Airway epithelial cell (primary cell): ENCODE measurements around the gene ST8SIA4.

GRCh38 chr5:99019138-99019793 is 90.5 kb upstream of the CHD1 start:
- RAMPAGE, long total RNA = no peak

DNA sequence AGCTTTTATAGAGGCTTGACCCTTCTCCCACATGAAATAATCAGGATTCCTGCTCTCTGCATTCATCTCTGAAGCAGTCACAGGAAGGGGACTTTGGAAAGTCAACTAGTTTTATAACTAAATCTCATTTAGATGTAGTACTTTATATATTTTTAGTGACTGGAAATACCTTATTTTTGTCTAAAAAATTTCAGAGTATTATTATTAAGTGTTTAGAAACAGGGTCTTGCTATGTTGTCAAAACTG is 92.0 kb upstream of the CHD1 start:
- RAMPAGE, long total RNA = no peak

DNA sequence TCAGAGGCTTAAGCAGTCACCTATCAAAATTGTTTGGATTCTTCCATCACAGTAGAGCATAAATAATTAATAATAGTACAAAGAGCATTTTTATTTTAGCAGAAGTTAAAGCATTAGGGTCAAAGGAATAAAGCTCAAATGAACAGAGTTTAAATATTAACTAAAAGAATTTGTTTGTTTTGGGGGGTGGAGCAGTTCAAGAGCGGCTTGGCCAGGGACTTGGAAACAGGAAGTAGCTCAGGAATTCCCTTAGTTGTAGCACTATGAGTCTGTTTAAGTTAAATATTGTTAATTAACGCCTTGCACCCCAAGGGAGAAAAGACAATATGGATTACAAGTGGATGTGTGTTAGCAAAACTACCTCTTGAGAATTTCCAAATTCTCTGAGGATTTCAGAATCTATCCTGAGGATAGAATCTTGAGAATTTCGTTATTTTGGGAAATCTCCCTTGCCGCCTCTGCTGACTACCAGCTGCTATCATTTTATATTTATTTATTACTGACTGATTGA is 96.5 kb upstream of the CHD1 start:
- RAMPAGE, long total RNA = no peak

DNA sequence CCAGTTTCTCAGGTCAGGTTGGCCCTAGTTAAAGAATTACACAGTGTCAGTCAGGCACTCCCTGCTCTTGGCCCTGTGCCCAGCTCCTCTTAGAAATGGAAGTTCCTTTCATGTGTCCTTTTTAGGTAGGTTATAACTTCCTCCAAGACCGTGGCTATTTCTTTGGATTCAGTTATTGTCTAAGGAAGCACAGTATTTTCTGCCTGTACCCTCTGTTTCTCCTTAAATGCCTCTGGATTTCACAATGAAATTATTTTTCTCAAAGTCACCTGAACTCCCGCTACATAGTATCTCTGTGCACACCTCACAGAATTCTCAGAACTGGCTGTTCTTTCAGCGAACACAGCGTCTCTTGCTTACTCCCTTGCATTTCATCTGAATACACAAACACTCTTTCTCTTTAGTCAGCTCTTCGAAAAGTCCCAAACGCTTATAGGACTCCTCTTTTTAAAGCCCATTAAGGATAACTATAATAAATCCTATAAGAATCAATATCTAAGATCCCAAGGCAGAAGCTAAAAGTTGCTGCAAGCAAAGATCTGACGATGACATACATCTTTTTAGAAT is 112.7 kb downstream of the FAM174A start:
- RAMPAGE, long total RNA = no peak

DNA sequence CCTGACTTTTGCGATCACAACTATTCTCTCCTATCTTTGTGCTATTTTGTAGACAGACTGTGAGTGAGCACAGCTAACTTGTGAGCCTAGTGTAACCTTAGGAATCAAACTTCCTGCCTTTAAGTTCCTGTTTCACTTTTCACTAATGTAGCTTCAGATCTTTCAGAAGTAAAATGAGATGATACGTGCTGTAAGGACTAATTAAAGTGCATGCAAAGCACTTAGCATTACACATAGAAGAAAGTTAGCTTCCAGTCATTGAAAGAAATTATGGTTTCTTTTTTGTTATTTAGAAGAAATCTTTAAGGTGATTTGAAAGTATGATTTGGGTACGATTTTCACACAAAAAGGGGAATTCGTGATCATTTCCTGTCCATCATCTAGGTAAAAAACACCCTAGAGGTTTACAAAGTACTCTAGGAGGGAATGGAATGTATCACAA is 122.7 kb downstream of the ST8SIA4 start:
- RAMPAGE, long total RNA = no peak

DNA sequence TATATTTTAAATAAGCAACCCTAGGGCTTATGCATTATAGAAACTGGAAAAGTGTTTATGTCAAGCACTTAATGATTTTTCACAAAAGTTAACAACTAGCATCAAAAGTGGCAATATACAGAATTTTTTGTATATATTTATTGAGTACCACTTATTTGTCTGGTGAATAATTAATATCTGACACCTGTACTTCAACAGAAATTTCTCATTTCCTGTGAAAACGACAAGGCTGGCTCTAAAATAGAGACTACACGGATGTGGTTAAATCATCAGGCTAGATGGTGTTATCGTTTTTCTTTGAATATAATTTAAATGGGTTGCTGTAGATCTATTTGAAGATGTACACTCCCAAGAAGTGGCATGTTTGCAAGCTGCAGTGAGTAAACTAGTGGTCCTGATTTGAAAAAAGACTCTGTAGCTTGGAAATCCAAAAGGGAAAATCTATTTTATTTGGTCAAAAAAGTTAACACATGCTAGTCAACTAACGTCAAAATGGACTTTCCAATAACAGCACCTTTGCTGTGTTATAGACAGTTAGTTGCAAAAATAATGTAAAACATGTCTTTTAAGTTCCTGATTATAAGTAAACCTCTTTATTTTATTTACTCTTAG is 13.9 kb downstream of the ST8SIA4 start:
- RAMPAGE, long total RNA = no peak

GRCh38 chr5:100903059-100904014 is at the start of gene ST8SIA4:
ST8SIA4 (minus strand) TSS chr5:100903282.
- RAMPAGE, long total RNA = no peak

GRCh38 chr5:102453487-102454161 is 45.2 kb downstream of the SLCO6A1 start:
- RAMPAGE, long total RNA = no peak

DNA sequence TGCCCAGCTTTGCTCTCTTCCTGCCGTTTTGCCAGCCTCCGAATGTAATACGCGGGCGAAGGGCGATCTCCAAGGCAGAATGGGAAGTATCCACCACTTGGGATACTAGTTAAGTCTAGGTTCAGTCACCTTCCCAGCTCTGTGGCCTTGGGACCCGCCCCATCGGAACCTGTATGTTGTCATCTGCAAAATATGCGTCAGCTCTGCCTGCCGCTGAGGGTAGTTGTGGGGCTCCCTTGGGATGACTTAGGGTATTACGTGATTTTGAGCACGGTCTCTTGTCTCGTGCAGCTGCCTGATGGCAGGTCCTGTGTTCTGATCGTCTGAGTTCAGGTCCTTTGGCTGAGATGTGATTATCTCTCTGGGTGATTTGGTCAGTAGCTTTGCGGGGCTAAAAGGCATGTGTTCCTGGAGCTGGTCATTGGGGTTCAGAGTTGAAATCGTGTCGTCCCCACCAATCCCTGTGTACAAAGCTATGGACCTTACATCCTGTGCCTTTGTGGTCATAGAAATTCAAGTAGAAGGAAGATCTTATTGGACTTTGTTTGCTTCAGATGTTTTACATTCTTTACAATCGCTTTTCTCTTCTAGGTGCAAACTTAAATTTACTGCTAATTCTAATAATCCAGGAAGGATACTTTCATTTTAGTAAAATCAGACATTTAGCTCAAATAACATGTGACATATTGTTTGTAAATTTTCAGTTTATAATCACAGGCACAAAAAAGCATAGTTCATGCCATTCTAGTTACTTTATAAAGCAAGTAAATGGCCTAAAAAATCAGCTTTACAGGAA is 991 bp downstream of the PAM start:
- RAMPAGE, long total RNA = no peak

DNA sequence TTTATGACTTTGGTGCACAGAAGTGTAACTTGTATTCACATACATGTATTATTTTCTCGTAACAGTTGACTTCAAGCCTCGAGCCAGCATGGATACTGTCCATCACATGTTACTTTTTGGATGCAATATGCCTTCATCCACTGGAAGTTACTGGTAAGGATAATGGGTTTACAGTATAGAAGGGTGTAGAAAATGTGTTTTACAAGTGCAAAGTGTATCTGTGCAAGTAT is 158.7 kb downstream of the PAM start:
- RAMPAGE, long total RNA = no peak

DNA sequence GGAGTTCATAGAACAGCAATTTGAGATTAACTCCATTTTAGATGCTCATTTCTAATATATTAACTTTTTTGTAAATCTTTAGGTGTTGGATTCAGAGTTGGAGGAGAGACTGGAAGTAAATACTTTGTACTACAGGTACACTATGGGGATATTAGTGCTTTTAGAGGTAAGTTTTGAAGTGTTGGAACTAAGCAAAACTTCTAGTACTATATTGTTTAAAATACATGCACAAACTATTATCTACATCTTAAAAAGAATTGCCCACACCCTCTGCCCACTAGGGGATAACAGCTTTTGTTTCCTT is 171.3 kb downstream of the PAM start:
- RAMPAGE, long total RNA = no peak

GRCh38 chr5:102949403-102950073 is 170.4 kb downstream of the GIN1 start:
- RAMPAGE, long total RNA = no peak

DNA sequence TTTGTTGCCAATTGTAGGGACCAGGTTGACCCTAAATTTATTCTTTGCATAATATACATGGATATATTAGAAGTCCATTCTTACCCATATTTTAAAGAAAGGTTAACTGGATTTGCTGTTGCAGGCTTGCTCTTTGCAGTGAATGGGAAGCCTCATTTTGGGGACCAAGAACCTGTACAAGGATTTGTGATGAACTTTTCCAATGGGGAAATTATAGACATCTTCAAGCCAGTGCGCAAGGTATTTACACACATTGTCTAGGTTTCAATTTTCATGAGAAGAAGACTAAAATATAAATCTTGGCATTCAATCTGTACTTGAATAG is 110.3 kb downstream of the GIN1 start:
- RAMPAGE, long total RNA = no peak

DNA sequence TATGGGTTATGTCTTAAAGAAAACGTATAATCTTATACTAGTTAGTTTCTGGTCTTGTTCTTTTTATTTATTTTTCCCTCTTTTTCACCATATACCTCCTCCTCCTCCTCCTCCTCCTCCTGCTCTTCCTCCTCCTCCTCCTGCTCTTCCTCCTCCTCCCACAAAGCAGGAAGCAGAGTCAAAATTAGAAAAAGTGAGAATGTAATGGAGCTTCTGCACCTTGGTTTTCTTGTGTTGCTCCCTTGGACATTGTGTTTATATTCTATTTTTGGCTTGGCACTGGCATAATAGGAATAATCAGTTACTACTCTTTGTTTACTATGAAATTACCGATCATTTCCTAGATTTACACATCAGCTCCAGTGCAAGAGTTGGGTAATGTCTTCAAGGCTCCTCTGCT is 4.5 kb downstream of the MACIR start:
- RAMPAGE, long total RNA = no peak

- RAMPAGE, long total RNA = no peak
Measured at GRCh38 chr5:103561431-103561955, 1.1 kb downstream of the NUDT12 start.

DNA sequence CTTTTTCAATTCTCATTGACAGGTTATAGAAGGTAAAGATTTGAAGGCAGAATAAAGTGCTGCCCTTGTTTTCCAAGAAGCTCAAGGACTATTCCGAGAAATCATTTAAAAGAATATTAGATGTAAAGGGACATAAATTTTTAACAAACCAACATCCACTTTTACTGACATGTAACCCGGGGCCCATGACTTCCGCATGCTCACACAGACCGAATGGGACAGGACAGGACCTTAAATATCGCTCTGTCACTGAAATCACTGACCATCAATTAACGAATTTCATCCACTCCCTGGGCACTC is 611 bp downstream of the NUDT12 start:
- RAMPAGE, long total RNA = no peak

GRCh38 chr5:106246601-106247128 is 1424.1 kb downstream of the EFNA5 start:
- RAMPAGE, long total RNA = no peak

- RAMPAGE, long total RNA = no peak
Measured at GRCh38 chr5:107464447-107464758, 206.3 kb downstream of the EFNA5 start.

DNA sequence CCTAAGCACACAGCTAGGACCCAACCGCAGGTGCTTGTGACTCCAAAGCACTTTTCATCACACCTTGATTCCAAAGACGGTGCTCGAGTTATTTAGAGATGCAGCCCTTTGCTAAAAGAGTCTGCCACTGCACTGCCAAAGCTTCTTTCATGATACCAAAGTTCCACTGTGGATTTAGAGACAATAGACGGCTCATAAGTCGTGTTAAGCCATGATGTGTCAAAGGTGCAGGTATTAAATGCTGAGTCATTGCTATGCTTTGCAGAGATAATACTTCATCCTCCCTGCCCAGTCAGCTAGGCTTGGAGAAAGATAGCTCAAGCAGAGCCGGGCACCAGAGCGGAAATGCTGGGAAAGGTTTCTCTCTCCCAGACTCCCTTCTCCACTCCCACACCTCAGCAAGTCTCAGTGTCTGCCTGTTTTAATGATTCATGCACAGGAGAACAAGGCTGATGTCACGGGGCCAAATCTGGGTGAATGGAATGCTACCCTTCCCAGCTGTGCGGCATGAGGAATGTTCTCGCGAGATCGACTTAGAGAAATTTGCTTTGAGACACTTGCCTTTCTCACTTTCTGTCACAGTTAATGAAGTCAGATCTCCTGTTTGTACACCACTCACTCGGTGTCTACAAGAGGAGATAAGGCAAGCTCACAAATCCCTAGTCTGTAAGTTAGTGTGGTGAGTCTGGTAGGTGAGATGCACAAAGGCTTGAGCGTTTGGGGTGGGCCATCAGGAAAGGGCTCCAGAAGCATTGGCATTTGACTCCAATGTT is 204.5 kb downstream of the EFNA5 start:
- RAMPAGE, long total RNA = no peak

- RAMPAGE, long total RNA = no peak
Measured at GRCh38 chr5:107601179-107601668, 69.5 kb downstream of the EFNA5 start.